HT1080 (cell line): ENCODE measurements around the genes CEACAM8, PSG4 and IRGQ.

RAMPAGE:
- cytosol, long total RNA: no peak
- long total RNA: no peak
- nucleus, long total RNA: no peak
Observed at GRCh38 chr19:42365197-42365548, 24.9 kb downstream of the CNFN start.

GRCh38 chr19:42366557-42367202 lies 23.4 kb downstream of the CNFN start:
RAMPAGE:
- cytosol, long total RNA: no peak
- long total RNA: no peak
- nucleus, long total RNA: no peak

GRCh38 chr19:42378952-42379337 lies 11.2 kb downstream of the CNFN start:
RAMPAGE:
- cytosol, long total RNA: no peak
- long total RNA: no peak
- nucleus, long total RNA: no peak

DNA sequence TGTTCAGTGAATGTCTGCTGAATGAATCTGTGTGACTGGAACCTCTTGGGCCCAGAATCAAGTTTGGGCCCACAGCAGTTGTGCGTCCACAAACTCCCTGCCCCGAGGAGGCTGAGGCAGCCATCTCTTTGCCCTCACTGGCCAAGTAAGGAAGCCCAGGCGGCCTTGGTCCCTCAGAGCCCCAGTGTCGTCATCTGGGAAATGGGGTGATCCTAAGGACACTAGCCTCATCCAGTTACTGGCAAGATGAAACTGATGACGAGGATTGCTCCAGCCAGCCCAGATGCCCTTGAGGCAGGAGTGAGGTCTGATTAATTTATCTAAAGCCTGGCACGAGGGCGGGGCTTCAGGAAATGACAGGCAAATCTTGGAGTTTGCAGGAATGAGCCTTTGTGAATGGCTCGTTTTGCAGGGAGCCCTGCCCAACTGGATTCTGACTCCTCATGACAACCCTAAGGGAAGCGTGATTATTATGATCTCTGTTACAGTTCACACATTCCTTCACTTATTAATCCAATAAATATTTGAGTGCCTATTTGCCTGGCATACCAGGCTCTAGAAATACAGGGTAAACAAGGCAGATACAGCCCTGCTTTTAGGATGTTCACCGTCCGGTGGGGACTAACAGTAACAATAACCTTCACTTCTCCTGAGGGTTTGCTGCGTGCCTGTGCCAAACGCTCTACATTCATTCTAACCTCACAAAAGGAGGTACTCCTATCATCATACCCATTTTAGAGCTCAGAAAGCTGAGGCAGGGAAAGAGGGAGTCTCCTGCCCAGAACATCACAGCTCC lies 5.5 kb downstream of the LIPE start:
RAMPAGE:
- cytosol, long total RNA: no peak
- long total RNA: no peak
- nucleus, long total RNA: no peak

DNA sequence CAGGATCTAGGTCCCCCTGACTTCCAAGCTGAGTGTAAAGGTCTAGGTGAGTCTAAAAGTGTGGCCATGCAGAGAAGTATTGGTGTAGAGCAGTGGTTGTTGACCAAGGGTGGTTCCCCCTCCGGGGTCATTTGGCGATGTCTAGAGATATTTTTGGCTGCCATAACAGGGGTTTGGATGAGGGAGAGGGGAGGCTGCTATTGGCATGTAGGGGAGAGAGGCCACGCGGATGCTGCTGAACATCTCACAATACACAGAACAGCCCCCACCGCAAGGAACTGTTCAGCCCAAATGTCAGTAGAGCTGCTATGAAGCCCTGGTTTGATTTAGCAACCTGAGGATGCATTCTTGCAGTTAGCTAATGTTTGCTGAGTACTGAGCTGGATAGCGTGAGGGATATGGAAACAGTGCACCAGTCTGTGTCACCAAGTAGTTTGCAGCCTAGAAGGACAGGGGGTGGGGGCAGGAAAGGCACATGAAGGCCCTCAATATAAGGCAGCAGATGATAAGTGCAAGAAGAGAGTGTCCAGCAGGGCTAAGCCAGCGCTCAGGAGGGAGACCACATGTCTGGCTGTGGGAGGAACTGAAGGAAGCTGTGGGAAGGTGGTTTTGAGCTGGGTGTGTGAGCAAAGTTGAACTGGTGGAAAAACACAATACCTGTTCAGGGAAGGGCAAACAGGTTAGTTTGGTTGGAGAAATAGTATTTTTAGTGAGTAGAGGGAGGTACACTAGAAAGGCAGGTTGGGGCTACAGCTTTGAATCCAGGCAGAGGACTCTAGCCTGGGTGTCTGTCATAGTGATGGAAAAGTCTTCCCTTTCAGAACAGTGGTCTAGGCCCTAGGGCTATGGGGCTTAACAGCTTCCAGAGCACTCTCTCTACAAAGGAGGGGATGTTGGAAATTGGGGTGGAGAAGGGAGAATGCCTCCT lies 1.7 kb downstream of the CXCL17 start:
RAMPAGE:
- cytosol, long total RNA: no peak
- long total RNA: no peak
- nucleus, long total RNA: no peak

GRCh38 chr19:42594697-42595041 lies at the start of gene CEACAM8:
Gene CEACAM8 (minus strand): TSS chr19:42594924.
RAMPAGE:
- cytosol, long total RNA: no peak
- long total RNA: no peak
- nucleus, long total RNA: no peak

GRCh38 chr19:43205450-43205856 lies at the start of gene PSG4:
Gene PSG4 (minus strand): TSS chr19:43205638.
RAMPAGE:
- cytosol, long total RNA: no peak
- long total RNA: no peak
- nucleus, long total RNA: no peak

RAMPAGE:
- cytosol, long total RNA: no peak
- long total RNA: no peak
- nucleus, long total RNA: no peak
Observed at GRCh38 chr19:43552629-43553274, 19.8 kb downstream of the ZNF575 start.

RAMPAGE:
- cytosol, long total RNA: no peak
- long total RNA: no peak
- nucleus, long total RNA: no peak
Observed at GRCh38 chr19:43592549-43593288, 3.2 kb downstream of the IRGQ start.

DNA sequence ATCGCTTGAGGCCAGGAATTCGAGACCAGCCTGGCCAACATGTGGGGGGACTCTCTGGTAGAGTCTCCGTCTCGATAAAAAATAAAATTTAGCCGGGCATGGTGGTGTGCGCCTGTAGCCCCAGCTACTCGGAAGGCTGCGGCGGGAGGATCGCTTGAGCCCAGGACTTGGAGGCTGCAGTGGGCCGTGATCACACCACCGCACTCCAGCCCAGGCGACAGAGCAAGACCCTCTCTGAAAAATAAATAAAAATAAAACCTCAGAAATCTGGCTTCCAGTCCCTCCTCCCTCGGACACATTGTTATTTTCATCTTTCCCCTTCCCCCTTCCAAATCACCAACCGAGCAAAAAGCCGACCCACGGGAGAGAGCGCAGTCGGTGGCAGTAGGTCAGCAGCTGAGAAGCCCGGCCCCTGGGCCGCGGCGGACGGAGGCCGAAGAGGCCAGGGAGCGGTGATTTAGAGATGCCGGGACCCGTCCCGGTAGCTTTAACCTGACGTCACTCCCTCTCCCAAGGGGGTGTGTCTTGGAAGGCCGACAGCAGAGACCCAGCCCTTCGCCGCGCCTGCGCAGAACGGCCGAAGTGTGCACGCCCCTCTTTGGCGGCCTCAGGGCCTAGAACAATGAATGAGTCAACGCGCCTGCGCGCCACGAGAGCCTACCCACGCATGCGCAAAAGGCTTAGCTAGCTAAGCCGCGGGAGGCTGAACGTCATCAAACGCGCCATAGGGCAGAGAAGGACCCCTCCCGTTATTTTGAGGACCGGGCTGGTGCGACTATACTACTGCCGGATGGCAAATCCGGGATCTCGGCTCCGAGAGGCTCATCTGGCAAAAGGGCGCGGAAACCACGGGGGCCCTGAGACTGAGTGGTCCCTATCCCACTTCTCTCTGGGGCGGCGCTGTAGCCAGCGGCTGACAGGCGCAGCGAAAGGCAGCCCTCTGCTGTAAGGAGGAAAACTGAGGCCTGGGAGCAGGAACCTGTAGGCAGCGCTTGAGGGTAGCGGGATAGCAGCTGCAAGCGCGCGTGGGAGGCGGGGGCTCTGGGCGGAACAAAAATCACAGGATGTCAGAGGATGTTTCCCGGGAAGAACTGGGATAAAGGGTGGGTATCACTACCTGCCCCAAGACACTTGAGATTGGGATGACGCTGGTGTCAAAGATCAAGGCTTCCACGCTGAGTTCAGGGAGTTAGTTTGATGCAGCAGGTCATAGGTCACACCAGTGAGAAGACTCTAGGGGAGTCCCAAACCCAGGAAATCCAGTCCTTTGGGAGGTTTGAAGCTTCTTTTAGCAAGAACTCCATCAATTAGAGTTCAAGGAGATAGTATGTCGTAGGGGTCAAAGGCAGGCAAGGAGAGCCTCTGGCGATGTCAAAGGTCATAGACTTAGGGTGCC lies at the start of gene IRGQ:
Gene IRGQ (minus strand): TSS at position 494 of the 1,396 bp plus-strand sequence.
RAMPAGE:
- cytosol, long total RNA: no peak
- long total RNA: start-site peak on the plus strand centred at position 989 of the sequence, 14 bp wide, 21 reads
- nucleus, long total RNA: no peak

DNA sequence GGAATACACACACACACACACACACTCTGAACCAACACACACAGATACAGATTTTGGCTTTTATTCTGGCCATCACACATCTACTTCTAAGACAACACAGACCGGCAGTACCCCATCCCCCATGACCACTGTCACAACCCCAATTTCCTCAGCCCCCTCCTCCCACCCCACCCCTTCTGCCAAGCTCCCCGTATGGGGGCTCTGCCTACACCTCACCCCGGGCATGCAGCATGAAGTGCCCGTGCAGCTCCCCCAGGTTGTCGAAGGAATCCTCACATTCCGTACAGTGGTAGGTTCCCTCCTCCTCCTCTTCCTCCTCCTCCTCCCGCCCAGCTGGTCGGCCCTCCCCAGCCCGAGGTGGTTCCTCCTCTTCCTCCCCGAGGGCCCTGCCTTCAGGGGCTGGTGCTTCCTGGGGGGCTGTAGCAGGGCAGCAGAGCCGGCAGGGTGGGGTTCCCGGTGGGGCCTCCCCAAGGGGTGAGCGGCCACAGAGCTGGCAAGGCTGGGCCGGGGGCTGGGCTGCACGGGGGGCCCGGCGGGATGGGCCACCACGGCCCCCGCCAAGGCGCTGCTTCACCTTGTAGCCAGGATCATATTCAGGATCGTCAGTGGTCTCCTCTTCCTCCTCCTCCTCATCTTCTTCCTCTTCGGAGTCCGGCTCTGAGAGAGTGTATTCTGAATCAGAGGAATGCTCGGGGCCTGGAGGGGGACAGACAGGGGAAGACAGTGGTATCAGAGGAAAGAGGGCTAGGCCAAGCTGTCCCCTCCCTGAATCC lies 4.3 kb upstream of the SRRM5 start:
RAMPAGE:
- cytosol, long total RNA: no peak
- long total RNA: no peak
- nucleus, long total RNA: no peak

DNA sequence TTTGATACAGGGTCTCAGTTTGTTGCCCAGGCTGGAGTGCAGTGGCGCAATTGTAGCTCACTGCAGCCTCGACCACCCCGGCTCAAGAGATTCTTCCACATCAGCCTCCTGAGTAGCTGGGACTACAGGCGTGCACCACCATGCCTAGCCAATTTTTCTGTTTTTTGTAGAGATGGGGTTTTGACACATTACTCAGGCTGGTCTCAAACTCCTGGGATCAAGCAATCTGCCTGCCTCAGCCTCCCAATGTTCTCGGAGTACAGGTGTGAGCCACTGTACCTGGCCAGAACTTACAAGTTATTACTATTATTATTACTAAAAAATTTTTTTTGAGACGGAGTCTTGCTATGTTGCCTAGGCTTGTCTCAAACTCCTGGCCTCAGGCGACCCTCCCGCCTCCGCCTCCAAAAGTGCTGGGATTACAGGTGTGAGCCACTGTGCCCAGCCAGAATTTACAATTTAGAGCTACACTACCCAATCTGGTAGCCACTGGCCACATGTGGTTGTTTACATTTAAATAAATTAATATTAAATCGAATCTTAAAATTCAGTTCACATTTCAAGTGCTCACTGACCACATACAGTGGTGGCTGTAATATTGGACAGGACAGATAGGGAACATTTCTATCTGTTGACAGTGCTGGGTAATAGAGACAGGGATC lies 13.1 kb upstream of the CADM4 start:
RAMPAGE:
- cytosol, long total RNA: no peak
- long total RNA: no peak
- nucleus, long total RNA: no peak

DNA sequence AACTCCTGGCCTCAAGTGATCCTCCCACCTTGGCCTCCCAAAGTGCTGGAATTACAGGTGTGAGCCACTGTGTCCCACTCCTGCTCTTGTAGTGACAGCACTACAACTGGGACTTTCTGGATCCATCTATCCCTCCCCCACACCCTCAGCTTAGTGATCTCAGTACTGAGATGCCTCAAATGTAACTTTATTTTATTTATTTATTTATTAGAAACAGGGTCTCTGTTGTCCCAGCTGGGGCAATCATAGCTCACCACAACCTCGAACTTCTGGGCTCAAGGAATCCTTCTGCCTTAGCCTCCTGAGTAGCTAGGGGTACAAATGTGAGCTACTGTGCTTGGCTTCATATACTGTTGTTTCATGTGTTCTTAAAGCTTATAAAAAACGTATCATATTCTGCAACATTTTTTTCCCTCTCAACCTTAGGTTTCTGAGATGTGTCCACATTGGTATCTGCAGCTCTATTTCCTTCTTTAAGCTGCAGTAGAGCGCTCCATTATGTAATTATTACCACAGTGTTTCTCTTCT lies 4.0 kb downstream of the PLAUR start:
RAMPAGE:
- cytosol, long total RNA: no peak
- long total RNA: no peak
- nucleus, long total RNA: no peak

RAMPAGE:
- cytosol, long total RNA: no peak
- long total RNA: no peak
- nucleus, long total RNA: no peak
Observed at GRCh38 chr19:43820363-43821021, 6.6 kb upstream of the ZNF283 start.

RAMPAGE:
- cytosol, long total RNA: no peak
- long total RNA: no peak
- nucleus, long total RNA: no peak
Observed at GRCh38 chr19:44100460-44101200, 6.5 kb downstream of the ZNF224 start.

DNA sequence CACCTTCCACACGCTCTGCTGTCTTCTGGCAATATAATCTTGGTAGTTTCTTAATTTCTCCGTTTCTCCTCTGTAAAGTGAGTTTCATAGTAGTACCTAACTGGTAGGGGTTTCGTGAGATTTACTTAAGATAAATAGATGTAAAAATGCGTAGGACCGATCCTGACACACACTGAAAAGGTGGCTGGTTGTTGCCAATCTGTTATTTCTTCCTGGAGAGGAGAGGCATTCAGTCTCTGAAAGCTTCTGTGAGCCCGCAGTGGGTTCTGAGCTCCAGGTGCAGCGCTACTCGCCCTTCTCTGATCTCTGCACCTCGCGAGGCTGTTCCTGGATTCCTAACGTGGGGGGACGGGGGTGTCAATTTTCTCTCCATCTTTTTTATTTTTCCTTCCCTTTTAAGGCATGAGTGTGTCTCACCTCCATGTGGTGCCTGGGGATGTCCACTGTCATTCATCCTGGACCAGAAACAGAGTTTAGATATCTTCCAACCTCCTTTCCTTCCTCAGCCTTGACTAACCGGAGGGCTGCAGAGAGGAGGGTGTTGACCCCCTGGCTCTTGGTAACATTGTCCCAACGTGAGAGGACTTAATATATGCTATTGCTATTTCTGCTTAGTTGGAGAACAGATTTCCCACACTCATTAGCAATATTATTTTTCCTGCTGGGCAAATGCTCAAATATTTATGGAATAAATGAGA lies 630 bp downstream of the ZNF233 start:
RAMPAGE:
- cytosol, long total RNA: no peak
- long total RNA: no peak
- nucleus, long total RNA: no peak

GRCh38 chr19:44653899-44654526 lies 10.3 kb downstream of the PVR start:
RAMPAGE:
- cytosol, long total RNA: no peak
- long total RNA: no peak
- nucleus, long total RNA: no peak

DNA sequence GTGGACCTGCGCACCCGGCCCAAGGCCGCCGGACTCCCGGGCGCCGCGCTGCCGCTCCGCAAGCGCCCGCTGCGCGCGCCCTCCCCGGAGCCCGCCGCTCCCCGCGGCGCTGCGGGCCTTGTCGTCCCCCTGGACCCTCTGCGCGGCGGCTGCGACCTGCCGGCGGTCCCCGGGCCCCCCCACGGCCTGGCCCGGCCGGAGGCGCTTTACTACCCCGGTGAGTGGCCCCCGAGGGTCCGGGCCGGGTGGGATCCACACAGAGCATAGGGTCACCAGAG lies 261 bp downstream of the BCL3 start:
RAMPAGE:
- cytosol, long total RNA: no peak
- long total RNA: no peak
- nucleus, long total RNA: no peak

GRCh38 chr19:44848113-44848578 lies 2.0 kb downstream of the NECTIN2 start:
RAMPAGE:
- cytosol, long total RNA: no peak
- long total RNA: no peak
- nucleus, long total RNA: no peak

DNA sequence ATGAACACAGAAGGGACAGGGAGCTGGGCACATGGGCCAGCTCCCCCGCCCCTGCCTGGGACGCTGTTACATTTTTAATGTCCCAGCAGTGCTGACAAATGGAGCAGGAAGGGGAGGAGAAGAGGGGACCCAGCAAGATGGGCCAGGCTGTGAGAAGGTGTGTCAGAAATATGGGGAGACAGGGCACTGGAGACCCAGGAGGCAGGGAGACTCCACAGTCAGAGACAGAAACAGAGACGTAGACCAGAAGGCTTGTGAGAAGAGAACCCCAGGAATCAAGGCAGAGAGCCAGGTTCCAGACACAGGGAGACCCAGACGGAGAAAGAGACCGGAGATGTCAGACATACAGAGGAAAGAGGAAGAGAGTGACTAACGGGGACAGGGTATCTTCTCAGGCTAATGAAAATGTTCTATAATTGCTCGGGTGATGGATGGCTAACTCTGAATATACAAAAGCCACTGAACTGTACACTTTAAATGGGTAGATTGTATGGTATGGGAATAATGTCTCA lies 3.4 kb downstream of the NECTIN2 start:
RAMPAGE:
- cytosol, long total RNA: no peak
- long total RNA: no peak
- nucleus, long total RNA: no peak